ENCODE measurements around a stretch of chr12.

GRCh38 chr12:123608430-123609325, 6.8 kb downstream of the DDX55 start:
- PRO-cap, result no peak

- PRO-cap, result no peak
These were observed 15.6 kb downstream of the ATP6V0A2 start for GRCh38 chr12:123727624-123728347.

- PRO-cap, result bidirectional peak, plus-strand start at chr12:123935102, minus-strand start at chr12:123934791; unidirectional peak, plus-strand start at chr12:123935134
These were observed 37.7 kb downstream of the CCDC92 start for GRCh38 chr12:123934868-123935420.

DNA sequence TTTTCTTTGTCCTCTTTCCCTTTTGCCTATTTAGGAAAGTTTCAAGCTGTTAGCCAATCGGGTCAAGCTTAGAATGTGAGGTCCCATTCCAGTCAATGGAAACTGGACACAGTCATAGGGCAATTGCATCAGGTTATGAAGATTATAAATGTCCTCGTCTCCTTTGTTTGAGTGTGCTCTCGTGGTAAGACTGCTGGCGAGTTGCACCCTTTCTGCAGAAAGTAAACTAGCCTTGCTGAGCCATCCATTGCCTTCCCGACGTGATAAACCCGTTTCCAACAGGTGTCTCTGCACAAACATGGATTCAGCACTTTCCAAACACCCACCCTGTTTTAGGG, 30.9 kb downstream of the CCDC92 start:
- PRO-cap, result no peak

DNA sequence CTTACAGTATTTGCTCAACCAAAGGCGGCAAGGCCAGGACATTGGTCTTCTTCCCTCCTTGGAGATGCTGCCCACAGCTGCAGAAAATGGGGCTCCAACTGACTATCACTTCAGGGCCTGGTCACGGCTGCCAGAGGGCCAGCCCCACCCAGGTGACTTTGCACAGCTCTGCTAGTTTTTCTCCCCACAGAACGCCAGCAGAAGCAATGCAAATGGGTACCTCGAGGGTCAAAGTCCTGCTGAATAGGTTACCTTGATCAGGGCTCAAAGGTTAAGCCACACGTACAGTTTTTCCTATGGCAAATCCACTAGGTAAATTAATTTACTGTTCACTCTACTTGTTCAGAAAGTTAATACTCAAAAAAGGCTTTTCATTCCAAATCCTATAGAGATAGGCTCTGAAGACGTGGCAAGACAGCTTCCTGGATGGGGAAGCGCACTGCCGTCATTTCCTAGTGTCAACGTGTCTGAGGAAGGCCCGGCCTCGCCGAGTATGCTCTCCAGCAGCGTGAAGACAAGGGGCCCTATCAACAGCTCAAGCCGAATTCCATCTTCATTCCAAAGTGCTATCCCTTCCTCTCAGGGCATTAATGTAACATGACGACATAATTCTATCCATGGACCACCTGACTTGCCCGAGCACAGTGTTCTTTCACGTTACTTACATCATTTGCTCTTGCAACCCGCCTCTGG, 23.1 kb downstream of the CCDC92 start:
- PRO-cap, result no peak

GRCh38 chr12:123973450-123973523, 272 bp downstream of the ZNF664 start:
- PRO-cap, result no peak

- PRO-cap, result no peak
These were observed 10.8 kb downstream of the ZNF664 start for GRCh38 chr12:123983802-123984140.

GRCh38 chr12:124012344-124012899, 39.4 kb downstream of the ZNF664 start:
- PRO-cap, result no peak

GRCh38 chr12:124188341-124189127, 106.4 kb upstream of the RFLNA start:
- PRO-cap, result no peak

DNA sequence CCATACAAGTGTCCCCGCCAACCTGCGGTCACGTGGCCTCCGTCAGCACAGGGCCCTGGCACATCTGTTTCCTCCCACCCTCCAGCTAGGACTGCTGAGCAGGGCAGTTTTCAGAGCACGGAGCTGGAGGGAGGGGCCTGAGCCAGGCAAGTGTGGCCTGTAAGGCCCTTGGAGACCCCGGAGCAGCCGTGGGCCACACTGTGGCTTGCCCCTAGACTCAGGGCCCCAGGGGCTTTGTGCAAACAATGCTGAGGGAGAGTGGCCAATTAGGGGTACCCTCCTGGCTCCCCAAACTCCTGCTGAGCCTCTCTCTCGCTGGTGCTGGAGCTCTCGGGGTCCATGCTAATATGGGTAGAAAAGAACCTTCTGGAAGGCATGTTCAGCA, 16.9 kb upstream of the RFLNA start:
- PRO-cap, result no peak

- PRO-cap, result no peak
These were observed 63.2 kb downstream of the RFLNA start for GRCh38 chr12:124357739-124358788.

GRCh38 chr12:124359459-124359895, 64.6 kb downstream of the RFLNA start:
- PRO-cap, result no peak

DNA sequence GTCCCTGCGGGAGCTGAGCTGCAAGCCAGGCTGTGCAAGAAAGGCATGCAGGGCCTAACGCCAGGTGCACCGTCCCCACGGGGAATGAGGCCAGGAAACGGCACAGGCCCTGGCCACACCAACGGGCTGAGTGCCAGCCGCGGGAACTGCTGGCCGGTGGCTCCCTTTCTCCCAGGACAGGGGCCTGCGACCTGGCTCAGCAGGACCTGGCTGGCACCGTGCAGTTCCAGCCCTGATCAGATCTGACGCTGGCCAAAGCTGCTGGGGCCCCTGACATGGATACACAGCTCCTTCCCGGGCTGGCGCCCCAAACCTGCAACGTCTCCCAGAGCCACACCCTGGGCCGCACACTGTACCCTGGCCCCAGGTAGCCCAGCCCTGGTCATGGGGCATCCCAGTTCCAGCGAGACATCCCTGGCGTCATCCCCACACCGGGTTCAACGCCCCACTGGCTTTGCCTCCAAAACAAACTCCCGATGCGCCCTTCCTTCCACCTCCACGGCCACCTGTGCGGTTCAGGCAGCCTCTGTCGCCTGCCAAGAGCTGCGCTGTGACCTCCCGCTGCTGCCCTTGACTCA, 65.1 kb downstream of the RFLNA start:
- PRO-cap, result no peak

DNA sequence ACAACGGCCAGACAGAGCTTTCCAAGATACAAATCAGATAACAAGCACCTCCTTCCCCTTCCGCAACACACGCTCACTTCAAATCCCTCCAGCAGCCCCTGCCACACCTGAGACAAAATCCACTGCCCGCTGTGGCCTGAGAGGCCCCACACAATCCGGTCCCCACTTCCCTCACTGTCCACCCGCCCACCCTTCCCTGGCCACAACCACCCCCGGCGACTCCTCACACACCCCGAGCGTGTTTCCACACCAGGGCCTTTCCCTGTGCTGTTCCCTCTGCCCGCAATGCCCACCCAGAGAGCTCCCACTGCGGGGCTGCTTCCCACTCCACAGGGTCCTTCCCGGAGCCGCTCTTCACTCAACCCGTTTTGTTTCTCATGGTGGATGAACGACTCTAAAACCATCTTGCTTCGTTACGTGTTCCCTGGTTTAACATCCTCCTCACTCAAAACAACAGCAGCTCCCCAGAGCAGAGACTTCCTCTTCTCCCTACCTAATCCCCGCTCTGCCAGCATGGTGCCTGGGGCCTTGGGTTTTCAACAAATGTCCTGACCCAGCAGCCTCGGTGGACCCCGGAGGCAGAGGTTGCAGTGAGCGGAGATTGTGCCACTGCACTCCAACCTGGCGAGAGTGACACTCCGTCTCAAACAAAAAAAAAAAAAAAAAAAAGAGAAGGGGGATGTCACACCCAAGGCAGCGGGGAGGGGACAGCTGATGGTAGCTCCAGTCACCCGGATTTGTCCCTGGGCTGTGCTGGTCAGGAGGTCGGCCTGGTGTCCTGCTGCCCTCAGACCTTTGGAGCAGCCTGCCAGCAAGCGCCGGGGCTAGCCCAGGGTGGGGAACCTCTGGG, 65.8 kb downstream of the RFLNA start:
- PRO-cap, result no peak

DNA sequence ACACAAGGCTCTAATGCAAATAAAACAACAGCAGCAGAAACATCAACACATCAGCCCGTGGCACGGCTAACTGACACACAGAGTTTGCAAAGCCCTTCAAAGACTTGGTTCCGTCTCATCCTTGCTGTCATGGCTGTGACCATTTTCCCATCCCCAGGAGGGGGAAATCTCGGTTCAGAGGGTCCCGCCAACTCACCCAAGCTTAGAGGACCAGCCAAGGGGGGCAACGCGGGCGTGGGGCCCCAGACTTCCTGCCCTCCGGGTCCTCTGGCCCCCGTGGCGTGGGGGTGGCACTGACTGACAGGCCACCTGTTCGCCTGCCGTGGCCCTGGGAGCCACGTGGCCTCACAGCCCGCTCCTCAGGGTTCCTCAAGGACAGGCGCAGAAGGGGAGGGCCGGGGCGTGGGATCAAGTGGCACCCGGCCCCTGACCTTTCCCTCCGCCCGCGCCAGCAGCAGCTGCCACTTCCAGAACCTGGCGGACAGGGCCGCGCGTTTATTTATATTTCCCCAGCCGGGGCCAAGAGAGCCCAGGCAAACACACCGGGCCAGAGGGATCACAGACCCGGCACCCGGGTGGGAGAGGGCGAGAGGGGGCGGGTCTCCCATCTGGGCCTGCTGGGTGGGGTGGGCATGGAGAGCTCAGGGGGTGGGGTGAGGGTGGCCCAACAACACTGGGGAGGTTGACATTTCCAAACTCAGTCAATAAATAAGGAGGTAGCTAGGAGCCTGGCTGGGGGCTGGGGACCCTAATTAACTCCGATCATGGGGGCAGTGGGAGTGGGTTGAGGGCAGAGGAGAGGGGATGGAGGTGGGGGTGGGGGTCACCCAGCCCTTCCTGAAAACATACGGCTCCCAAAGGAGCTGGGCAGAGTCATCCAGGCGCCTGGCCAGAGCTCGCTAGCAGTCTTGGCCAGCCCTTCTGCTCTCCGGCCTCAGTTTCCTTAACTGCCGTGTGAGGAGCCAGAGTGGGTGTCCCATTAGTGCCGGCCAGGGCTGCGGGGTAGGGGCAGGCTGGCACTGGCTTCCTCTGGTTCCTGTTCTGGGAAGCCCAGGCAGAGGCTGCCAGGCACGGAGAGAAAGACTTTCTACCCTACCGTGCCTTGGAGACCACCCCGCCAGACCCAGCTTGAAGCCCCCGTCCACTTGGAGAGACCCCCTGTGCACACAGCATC, 92.8 kb downstream of the RFLNA start:
- PRO-cap, result no peak

GRCh38 chr12:124410171-124410821, 115.4 kb downstream of the RFLNA start:
- PRO-cap, result no peak

- PRO-cap, result no peak
These were observed 126.4 kb downstream of the RFLNA start for GRCh38 chr12:124420972-124421969.

DNA sequence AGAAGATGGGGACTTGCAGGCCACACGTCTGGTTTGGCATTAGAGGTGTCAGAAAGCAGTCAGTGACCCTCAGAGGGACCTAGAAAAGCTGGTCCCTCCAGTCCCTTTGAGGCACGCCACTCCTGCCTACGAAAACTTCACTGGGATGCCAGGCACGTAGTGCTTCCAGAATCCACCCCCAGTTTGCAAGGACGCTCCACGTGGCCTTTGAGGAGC, 127.0 kb downstream of the RFLNA start:
- PRO-cap, result no peak

DNA sequence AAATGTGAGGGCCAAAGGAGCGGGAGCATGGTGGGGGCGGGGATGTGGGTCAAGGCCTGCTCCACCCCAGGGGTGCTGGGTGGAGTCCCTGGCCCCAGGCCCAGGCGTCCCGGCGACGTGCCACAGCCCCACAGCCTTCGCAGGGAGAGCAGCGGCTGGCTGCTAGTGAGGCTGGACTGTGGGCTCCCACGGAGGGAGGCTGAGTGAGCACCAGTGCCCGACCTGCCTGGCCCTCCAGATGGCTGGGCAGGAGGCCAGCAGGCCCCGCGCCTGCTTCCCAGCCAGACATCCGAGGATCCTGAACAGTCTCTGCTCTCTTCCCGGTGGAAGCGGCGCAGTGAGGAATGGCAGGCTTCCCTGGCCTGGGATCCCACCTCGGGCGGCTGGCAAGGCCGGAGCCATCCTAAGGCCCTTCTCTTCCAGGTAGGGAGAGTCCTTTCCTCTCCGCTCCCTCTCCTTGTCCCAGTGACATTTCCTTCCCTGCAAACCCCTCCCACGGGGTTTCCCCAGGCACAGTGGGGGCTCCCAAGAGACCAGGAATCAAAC, 128.4 kb downstream of the RFLNA start:
- PRO-cap, result no peak

DNA sequence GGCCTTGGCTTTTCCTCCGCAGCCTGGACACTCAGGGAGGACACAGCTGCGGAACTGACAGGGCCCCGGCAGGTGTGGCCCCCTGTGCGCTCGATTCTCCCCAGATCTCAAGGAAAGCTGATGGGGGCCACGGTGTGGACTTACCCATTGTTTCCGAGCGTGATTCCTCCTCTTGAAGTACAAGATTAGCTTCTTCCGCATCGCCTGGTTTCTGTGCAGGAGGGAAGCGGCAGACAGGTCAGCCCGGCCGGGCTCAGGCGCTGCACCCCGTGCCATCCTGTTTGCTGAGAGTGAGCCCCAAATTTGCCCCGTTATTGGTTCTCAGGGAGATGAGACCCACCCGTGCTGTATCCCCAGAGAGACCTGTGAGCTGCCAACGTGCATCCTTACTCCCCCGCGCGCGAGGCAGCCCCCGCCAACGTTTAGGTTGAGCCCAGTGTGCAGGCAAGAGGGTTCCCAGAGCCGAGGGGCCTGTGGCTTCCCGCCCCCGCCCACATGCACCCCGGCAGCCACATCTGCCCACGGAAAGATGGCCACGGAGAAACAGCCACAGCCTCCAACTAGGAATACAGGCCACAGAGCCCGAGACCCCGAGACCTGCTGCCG, 129.5 kb downstream of the NCOR2 start:
- PRO-cap, result no peak